Melanocyte of skin (primary cell): ENCODE results near the gene ARFRP1.

DNA sequence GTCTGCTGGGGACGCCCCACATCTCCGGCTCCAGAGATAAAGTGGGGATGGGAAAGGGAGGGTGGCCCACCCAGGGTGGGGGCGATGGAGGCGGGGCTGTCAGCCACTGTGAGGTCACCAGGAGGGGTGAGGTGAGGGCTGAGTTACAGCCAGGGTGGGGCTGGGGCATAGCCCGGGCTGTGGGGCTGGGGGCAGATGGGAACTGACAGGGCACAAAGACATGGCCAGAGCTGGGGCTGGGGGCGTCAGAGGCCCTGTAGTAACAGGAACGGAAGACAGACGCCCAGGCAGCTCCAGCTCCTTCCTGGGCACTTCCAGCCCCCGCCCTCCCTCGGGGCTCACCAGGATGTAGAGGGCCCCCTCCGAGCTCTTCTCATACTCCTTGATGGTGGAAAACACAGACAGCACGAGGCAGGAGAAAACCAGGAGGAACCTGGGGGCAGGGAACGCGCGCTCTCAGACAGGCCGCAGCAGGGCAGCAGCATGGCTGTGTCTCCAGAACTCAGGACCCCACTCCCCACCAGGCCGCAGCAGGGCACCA lies 26.0 kb downstream of the KCNQ2 start:
- CAGE, long polyA plus RNA, 2 experiments = no peak in any of the 2 experiments

- CAGE, long polyA plus RNA, 2 experiments = no peak in any of the 2 experiments
Observed at GRCh38 chr20:63448101-63448635, 24.3 kb downstream of the KCNQ2 start.

GRCh38 chr20:63497869-63498789 lies 754 bp downstream of the EEF1A2 start:
- CAGE, long polyA plus RNA, 2 experiments = no peak in any of the 2 experiments

- CAGE, long polyA plus RNA, 2 experiments = no peak in any of the 2 experiments
Observed at GRCh38 chr20:63519451-63520709, 685 bp upstream of the PPDPF start.

DNA sequence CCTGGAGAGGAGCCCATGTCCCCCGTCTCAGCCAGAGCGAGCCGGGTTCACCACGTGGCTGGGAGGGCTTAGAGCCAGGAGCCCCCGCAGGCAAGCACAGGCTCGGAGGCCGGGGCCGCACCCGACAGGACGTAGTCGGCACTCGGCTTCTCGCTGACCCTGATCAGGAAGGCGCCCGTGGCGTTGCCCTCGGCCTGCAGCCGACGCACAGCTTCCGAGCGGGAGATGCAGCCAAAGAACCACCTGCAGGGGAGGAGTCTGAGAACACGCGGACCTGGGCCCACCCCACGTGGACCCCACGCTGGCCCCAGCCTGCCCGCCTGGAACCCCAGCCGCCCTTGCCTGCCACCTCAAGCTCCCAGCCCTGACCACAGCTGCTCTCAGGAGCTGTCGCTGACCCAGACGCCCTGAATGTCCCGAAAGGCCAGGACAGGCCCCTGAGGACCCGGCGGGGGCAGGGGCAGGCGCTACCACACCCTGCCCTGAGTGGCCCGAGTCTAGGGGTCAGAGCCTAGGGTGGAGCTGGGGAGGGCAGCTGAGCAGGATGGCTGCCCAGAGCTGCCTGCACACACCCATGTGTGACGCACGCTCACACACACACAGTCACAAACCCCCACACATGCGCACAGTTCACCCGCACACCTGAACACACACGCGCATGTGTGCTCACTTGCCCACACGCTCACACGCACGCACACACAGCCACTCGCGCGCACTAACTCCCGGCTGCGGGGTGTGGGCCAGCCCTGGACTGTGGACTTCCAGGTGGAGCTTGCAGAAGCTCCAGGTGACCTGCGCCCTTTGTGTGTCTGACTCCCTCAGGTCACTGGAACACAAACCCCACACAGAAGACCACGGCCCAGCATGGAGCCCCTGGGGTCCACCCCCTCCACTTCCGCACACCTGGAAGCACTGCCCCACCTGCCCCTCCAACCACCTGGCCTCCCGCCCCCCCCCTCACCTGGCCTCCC lies 2.1 kb downstream of the PTK6 start:
- CAGE, long polyA plus RNA, 2 experiments = no peak in any of the 2 experiments

DNA sequence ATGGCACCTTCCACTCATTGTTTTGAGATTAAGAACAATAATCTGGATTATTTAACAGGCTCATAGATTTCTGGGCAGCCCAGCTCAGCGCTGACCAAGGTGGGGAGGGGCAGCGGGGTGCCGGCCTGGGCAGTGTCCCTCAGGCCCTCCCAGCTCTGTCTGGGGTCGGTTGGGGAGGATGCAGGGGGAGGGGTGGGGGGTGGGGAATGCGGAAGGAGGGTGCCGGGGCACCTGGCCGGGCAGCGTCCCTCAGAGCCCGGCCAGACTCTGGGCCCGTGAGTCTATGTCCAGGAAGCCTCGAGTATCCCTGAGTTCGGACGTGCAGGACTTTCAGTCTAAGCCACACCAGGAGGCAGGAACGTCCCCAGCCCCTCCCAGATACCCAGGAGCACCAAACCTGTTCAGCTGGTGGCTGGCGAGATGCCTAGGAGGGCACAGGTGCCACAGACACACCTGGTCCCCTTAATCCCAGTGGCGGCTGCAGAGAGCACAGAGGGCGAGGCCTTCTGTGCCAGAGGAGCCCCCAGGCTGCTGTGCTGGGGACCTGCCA lies 1.4 kb upstream of the PTK6 start:
- CAGE, long polyA plus RNA, 2 experiments = no peak in any of the 2 experiments

- CAGE, long polyA plus RNA, 2 experiments = no peak in any of the 2 experiments
Observed at GRCh38 chr20:63635712-63636283, 8.9 kb upstream of the GMEB2 start.

DNA sequence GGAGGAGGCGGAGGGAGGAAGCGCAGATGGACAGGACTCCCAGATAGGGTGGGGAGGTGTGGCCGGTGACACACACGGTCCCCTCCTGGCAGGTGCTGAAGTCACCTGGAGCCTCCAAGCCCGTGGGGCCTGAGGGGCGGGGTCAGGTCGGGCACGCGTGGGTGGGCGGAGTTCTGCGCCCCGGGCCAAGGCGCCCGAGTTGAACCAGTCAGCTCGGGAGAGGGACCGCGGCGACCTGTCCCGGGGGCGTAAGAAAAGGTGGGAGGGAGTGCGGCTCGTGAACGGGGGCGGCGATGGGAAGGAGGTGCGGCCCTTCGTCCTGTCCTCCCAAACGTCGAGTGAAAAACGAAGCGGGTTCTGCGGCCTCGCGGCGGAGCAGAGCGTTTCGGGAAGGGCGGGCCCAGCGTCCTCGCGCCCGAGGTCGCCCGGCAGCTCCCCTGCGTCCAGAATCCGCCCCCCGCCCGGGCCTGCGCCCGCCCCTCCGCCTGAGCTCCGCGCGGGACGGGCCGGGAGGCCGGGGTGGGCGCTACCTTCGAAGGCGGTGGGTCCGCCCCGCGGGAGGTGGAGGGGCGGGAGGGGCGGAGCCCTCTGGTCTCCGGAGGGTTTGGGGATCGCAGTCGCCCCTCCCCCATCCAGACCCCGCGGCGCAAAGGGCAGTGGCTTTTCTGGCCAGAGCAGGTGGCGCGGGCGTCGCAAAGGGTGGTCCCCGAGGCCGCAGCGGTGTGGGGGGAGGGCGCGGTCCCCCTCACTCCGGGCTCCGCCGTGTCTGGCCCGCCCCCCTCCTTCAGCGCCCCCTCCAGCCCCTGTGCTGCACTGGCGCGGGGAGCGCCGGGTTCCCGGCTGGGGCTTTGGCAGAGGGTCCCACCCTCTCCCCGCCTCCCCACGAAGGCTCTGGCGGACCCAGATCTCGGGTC lies 924 bp downstream of the STMN3 start:
- CAGE, long polyA plus RNA, 2 experiments = no peak in any of the 2 experiments

DNA sequence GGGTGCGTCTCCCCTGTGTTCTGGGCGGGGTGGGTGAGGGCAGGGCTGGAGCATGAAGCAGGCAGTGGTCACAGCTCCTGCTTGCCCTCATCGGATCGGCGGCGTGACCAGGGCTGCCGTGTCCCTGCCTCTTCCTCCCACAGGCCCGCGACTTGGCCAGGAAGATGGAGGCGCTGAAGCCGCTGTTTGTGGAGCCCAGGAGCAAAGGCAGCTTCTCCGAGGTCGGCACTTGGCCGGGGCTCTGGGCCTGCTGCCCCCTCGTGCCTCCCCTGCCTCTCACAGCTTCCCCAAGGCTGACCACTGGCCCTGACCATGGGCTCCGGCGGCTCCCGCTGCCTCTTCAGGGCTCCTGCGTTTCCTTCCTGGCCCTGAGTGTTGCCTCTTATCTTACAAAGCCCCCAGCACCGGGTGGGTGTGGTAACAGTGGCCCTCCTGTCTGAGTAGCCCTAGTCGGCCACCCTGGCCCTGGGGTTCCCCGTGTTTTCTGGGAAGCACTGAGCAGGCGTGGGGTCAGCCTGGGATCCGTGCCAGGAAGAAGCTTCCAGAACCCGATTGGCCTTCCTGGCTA lies 8.0 kb upstream of the TNFRSF6B start:
- CAGE, long polyA plus RNA, 2 experiments = no peak in any of the 2 experiments

DNA sequence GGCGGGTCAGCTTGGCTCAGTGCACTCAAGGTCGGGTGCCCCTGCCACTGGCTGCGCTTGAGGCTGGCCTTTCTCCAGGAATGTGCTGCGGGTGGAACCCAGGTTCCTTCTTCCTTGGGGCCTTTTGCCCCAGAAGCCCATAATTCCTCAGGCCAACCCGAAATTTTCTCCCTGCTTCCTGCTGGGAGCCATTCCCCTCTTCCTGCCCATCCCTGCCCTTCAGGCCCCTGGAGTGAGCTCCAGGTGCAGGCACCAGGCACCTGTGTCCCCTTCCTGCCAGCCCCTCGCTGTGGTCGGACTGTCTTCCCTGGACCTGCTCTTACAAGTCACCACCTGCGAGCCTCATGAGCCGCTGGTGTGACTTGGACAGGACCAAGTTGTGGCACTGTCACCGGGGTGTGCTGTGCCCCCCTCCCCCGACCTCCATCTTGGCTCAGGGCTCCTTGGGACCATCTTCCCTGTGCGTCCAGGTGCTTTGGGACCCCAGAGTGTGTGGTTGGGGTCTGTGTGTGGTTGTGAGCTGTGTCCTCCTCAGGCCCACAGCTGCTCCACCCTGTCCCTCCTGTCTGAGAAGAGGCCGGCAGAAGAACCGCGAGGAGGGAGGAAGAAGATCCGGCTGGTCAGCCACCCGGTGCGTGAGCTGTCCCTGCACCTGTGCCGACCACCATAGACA lies 5.1 kb upstream of the TNFRSF6B start:
- CAGE, long polyA plus RNA, 2 experiments = no peak in any of the 2 experiments

- CAGE, long polyA plus RNA, 2 experiments = no peak in any of the 2 experiments
Observed at GRCh38 chr20:63694397-63695080, 1.9 kb upstream of the TNFRSF6B start.

- CAGE, long polyA plus RNA, 2 experiments = start-site peak on the minus strand in 2 of 2 experiments, at chr20:63707885-63708010 at its widest, 80 to 544 reads per replicate
Observed at GRCh38 chr20:63707195-63708232, at the start of gene ARFRP1. ARFRP1 (minus strand) TSS chr20:63707976.

GRCh38 chr20:63736763-63737291 lies 363 bp downstream of the LIME1 start:
- CAGE, long polyA plus RNA, 2 experiments = no peak in any of the 2 experiments

DNA sequence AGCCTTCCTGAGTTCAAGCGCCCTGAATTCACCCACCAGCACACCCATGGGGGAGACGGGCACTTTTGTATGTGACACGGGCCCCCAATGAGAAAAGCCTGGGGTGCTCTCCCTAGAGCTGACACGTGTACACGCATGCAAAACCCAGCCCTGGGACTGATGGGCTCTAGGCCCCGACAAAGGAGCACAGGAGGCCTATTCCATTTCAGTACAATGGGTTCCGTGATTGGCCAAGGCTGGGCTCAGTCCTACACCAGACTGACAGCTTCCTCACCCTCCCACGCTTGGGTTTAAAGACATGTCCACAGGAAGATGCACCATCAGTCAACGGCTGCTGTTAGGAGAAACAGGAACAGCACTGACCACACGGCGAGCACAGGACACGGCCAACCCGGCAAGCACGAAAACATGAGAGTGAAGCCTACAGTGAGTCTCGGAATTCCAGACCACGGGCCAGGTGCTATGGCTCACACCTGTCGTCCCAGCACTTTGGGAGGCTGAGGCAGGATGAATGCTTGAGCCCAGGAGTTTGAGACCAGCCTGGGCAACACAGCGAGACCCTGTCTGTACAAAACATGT lies 8.7 kb downstream of the ZBTB46 start:
- CAGE, long polyA plus RNA, 2 experiments = no peak in any of the 2 experiments

DNA sequence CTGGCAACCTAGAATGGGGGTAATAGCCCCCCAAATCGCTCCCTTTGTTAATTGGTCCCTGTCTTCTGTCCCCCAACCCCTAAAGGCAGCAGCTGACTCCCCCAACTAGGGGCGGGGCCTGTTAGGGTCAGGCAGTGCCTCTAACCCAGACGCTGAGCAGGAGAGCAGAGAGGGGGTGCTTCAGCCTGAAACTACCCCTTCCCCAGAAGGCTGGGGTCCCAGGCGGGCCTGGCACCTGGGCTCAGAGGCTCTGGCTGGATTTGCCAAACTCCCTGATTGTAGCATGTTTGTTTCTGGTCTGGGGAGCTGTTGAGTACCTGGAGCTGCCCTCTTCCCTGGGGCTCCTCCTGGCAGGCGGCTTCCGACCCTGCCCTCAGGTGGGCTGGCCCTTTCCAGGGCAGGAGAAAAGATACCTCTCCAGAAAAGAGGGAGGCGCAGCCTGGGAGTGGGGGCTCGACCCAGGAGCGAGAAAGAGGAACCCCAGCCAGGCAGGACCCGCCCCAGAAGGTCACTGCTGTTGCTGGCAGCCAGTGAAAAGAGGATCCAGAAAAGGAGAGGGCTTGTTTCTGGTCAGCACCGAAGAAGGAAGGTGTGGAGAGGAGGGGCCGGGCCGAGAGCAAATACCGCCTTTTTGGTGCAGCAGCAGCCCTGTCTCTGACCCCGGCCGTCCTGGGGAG lies 904 bp upstream of the ABHD16B start:
- CAGE, long polyA plus RNA, 2 experiments = no peak in any of the 2 experiments

- CAGE, long polyA plus RNA, 2 experiments = no peak in any of the 2 experiments
Observed at GRCh38 chr20:63863321-63863744, 1.7 kb upstream of the TPD52L2 start.

DNA sequence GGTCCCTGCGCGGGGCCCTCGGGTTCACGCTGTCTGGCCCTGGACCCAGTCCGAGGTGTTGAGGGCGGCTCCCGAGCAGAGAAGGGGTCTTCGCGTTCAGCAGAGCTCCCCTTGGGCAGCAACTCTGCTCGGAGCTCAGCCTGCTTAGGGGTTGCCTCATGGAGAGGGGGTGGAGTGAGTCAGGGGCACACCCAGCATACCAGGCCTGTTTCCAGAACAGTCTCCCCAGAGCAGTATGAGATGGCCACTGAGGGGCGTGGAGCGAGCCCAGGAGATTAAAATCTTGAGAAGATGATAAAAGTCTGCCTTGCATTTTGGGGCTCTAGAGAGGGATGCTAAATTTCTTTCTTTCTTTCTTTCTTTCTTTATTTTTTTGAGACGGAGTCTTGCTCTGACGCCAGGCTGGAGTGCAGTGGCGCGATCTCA lies 692 bp downstream of the TPD52L2 start:
- CAGE, long polyA plus RNA, 2 experiments = no peak in any of the 2 experiments

- CAGE, long polyA plus RNA, 2 experiments = no peak in any of the 2 experiments
Observed at GRCh38 chr20:63906813-63907760, 12.2 kb downstream of the DNAJC5 start.

DNA sequence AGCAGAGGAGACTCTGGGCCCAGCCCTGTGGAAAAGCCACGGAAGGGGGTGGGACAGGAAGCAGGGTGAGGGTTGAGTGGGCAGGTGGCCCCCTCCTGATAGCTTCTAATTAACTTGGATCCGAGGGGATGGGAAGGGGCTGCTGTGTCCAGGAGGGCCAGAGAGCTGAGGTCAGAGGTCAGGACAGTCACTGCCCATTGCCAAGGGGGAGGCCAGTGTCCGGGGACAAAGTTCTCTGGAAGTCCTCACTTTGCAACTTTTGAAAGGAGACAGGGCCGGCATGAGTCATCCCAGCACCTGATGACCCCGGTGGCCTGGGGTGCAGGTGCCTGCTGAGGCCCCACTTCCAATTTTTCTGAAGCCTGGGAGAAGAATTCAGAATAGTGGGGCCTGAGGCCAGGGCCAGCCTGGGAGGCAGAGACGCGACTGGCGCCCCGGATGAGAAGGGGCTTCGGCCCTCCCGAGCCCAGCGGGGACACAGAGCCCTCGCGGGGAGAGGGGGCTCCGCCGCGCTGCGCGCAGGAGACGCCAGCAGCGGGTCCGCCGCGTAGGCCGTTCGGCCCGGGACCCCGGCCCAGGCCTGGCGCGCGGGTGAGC lies 752 bp downstream of the ZNF512B start:
- CAGE, long polyA plus RNA, 2 experiments = no peak in any of the 2 experiments

DNA sequence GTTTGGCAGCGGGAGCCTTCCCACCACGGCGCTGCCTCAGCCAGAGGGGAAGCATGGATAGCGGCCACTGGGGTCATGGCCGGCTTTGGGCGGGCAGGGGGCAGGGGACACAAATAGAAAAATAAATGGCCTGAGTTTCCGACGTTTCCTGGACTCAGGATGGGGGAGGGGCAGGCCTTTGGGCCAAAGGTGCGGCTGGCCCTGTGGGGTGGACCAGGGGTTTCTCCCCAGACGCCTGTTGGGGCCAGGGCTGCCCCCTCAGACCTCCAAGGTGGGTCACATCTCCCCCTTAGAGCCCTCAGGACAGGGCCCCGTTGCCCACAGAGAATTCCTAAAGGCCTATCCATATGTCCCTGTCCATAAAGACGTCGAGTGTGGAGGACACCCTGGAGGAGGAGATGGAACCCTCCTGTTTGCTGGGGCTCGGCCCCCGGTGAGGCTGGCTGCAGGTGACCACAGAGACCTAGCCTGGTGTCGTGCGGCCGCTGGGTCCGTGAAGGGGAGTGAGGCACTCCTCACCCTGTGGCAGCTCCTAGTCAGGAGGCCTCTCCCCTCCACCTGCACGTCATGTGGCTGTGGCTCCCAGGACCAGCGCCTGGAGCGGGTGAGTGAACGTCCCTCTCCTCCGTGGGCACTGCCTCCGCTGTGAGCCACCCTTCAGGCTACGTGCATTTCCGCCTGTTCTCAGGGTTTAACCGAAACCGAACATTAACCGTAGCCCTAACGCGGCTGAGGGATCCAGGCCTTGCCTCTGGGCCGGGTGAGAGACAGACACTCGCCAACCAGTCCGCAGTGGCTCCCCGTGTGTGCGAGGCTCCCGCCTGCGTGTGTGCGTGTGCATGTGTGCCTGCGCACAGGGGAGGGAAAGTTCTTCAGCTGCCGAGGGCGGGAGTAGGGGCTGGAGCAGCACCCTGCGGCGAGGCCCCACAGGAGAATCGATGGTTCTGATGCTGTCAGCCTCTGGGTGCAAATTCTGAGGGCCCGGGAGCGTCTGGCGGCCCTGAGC lies 6.1 kb upstream of the TCEA2 start:
- CAGE, long polyA plus RNA, 2 experiments = no peak in any of the 2 experiments